ENCODE measurements around a stretch of chr12.

DNA sequence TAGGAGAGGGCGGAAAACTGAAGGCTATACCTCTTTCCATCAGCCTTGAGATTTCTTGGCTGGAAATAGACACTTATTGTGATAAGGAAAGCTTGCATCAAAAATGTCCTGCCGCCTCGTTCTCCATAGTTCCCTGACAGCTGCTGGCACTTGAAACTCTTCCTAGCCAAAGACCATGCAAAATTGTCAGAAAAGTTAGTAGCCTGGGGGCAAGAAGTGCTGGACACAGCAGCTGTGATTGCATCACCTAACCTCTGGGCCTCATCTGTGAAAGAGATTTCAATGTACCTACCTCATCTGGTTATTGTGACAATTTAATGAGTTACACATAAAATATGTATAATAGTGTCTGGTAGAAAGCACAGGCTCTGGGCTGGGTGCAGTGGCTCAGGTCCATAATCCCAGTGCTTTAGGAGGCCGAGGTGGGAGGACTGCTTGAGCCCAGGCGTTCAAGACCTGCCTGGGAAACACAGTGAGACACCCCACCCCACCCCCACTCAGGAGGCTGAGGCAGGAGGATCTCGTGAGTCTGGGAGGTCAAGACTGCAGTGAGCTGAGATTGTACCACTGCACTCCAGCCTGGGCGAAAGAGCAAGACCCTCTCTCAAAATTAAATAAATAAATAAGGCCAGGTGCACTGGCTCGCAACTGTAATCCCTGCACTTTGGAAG is 9.8 kb upstream of the UBC start:
- PRO-cap = no peak
- RAMPAGE, long total RNA, 4 experiments = no peak in any of the 4 experiments

GRCh38 chr12:125101082-125101511 is 35.9 kb downstream of the AACS start:
- PRO-cap = no peak
- RAMPAGE, long total RNA, 4 experiments = no peak in any of the 4 experiments

- PRO-cap = no peak
- RAMPAGE, long total RNA, 4 experiments = no peak in any of the 4 experiments
These were observed 57.4 kb upstream of the TMEM132B start for GRCh38 chr12:125128417-125129503.

DNA sequence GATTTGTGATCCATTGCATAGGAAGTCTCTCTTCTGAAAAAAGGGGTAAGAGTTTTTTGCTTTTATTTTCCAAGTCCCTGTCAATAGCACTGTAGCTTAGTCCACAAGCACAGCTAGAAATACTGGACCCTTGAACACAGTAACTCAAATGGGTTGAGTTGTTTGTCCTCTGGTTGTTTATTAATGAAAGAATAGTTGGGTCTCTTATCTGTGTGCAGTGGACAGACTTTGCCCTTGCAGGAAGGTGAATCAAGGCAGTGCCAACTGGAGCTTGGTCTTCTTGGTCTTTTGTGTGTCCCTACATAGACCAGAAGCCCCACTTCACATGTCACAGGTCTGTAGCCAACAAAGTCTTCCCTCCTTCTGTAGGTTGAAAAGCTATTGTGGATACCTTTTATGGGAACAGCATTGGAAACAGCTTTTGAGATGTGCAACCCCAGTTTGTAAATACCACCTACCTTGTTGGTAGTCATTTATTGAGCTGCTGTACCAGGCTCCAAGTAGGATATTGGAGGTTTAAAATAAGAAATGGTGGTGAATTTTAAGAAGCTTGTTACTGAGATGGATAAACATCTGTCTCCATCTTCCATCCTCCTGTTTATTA is 201.1 kb downstream of the TMEM132B start:
- PRO-cap = no peak
- RAMPAGE, long total RNA, 4 experiments = no peak in any of the 4 experiments

DNA sequence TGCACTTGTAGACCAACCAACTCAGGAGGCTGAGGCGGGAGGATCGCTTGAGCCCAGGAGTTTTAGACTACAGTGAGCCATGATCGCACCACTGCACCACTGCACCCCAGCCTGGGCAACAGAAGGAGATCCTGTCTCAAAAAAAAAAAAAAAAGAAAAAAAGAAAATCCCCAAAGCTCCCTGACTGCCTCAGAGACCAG is 503.2 kb downstream of the TMEM132B start:
- PRO-cap = no peak
- RAMPAGE, long total RNA, 4 experiments = no peak in any of the 4 experiments

GRCh38 chr12:125982619-125983045 is 796.4 kb downstream of the TMEM132B start:
- PRO-cap = no peak
- RAMPAGE, long total RNA, 4 experiments = no peak in any of the 4 experiments

GRCh38 chr12:126876525-126876783 is 1390.5 kb upstream of the TMEM132C start:
- PRO-cap = no peak
- RAMPAGE, long total RNA, 4 experiments = no peak in any of the 4 experiments

GRCh38 chr12:127162812-127163012 is 1104.3 kb upstream of the TMEM132C start:
- PRO-cap = no peak
- RAMPAGE, long total RNA, 4 experiments = no peak in any of the 4 experiments

GRCh38 chr12:127640120-127640517 is 626.9 kb upstream of the TMEM132C start:
- PRO-cap = unidirectional peak, minus-strand start at chr12:127640306
- RAMPAGE, long total RNA, 4 experiments = no peak in any of the 4 experiments

GRCh38 chr12:127708089-127708378 is 558.9 kb upstream of the TMEM132C start:
- PRO-cap = no peak
- RAMPAGE, long total RNA, 4 experiments = no peak in any of the 4 experiments

- PRO-cap = no peak
- RAMPAGE, long total RNA, 4 experiments = no peak in any of the 4 experiments
These were observed 442.2 kb upstream of the TMEM132C start for GRCh38 chr12:127824761-127825108.

- PRO-cap = no peak
- RAMPAGE, long total RNA, 4 experiments = no peak in any of the 4 experiments
These were observed 155.8 kb upstream of the TMEM132C start for GRCh38 chr12:128111271-128111553.

GRCh38 chr12:128791787-128792431 is 31.8 kb downstream of the SLC15A4 start:
- PRO-cap = no peak
- RAMPAGE, long total RNA, 4 experiments = no peak in any of the 4 experiments

DNA sequence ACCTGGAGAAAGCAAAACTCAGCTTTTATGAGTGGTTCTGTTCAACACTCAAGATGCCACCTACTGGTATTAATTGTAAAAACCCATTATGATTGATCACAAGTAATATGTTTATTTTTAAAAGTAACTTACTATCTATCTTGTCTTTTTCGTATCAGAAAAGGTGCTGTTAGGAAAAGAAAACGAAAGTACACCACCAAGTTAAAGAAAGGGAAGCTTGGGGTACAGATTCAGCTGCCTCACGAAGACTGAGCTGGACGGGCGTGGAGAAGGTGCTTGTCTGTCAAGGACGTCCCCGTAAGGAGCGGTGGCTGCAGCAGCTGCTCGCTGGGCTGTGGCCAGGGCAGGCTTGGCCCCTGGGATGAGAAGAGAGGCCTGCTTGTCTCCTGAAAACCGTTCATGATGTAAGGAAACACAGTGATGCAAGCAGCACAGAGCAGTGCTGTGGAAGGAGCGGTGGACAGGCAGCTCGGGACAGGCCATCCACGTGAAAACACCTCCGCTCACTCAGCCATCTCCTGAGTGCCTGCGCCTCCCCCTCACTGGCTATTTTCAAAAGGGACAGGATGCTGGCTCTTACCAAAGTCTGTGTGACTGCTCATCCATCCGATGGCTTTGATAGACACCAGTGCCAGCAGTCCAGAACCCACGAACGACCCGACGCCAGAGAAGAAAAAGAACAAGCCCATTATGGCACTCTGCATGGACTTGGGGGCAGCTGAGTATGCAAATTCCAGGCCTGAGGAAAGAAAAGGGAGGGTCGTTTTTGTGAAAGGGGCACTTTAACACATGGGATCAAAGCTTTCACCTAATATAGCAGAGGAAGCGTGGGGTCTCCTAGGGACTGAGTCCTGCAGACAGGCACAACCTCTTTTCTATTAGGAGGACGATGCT is 24.8 kb downstream of the SLC15A4 start:
- PRO-cap = no peak
- RAMPAGE, long total RNA, 4 experiments = no peak in any of the 4 experiments

DNA sequence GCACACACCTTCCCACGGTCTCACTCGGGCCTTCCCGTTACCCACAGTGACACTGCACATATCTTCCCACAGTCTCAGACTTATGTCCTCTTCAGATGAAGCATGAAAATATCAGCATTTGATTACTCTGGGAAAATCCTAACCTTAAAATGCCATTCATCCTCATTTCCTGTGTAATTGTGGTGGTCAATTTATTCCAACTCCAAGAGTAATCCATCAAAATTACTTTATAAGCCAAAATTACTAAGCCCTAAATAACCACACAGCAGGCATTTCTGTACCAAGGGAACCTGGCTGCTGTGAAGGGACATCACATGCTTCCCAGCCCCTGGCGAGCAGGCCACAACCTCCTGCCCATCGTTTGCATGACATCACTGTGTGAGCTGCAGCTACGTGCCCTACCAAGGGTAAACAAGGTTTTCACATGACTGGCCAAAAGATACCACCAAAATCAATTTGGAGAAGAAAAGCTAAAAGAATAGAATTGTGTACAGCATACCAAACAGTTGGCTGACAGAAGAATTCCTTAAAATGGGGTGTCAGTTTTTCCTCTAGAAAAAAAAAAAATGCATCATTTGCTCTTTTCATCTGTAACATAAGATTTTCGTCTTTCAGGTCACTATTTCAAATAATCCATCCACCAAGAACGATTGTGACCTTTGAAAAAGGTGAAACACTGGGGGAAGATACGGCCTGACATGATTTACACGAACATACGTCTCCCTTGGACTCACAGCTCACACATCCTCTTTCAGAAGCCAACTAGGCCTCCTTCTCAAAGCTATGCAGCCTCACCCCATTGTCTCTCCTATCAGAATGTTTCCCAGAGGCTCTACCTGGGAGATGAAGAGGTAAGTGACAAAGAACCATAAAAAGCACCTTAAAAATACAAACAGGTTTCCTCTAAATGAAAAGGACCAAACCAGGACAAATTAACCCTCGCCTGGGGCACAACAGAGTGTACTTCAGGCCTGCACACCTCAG is 5.9 kb downstream of the SLC15A4 start:
- PRO-cap = unidirectional peak, minus-strand start at position 292 of the sequence
- RAMPAGE, long total RNA, 4 experiments = no peak in any of the 4 experiments

DNA sequence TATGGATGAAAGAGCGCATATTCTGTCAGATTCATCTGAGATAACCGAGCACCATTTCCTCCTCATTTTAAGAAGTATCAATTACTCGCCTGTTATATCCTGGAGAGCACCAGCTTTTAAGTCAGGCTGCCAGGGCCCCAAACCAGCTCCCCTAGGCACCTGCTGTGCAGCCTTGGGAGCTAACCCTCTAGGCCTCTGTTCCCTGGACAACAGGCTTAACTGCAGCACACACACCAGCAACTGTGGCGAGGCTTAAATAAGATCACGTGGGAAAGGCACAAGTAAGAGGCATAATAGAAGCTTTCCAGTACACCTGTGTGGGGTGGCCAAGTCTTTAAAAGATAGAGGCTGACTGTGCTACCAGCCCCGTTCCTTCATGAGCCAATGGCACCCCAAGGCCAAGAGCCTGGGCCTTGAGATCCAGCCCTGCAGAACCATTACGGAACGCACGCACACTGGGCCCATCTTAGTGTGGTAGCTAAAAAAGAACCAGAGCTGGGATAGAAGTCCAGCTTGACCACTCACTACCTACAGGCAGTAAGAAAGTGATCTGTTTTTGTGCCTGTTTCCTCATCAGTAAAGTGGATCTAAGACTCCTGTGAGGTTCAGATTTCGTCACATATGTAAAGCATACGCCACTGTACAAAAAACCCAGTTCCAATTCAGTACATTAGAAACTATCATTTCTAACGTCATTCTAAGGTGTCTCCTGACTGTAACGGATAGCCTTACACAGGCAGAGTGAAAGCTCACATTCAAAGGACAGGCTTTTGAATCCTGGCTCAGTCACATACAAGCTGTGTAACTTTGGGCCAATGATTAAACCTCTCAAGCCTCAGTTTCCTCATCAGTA is 3.8 kb downstream of the SLC15A4 start:
- PRO-cap = no peak
- RAMPAGE, long total RNA, 4 experiments = no peak in any of the 4 experiments

DNA sequence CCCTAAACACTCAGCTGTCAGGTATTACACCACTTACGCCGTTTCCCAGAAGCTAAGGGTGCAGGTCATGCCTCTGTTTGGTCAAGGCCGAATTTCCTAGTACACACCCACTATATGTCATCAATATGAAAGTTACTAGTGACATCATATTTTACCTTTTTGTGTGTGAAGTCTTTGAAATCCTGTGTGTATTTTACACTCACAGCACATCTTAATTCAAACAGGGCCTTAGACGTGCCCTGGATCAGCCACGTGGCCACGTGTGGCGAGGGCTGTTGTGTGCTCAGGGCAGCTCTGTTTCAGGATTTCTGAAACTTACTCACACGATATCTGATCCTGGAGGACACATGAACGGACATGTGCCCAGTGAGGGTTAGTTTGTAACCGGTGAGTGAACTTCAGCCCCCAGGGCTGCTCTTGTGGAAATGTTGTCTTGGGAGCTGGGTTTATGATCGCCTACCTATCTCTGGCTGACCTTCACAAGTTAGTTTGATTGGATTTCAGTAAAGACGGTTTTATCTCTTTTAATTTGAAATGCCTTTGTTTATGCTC is 51.9 kb downstream of the GLT1D1 start:
- PRO-cap = no peak
- RAMPAGE, long total RNA, 4 experiments = no peak in any of the 4 experiments

DNA sequence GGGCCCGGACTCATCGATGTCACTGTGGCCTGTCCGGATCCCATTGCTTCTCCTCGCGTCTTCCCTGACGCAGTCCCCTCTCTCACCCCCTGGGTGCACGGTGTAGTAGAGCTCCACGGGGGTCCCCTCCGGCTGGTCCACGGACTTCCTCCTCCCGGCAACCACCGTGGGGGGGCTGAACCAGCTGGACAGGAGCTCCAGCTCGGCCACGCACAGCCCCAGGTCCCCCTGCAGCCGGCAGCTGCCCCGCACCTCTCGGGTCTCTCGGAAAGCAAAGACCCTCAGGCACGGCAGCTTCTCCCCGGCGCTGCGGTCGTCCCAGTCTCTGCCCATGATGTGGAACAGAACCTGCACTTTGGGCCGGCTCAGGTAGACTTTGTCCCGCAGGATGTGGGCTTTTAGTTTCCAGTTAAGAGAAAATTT is 203.8 kb downstream of the TMEM132D start:
- PRO-cap = no peak
- RAMPAGE, long total RNA, 4 experiments = no peak in any of the 4 experiments

GRCh38 chr12:129780116-129780380 is 123.8 kb downstream of the TMEM132D start:
- PRO-cap = no peak
- RAMPAGE, long total RNA, 4 experiments = no peak in any of the 4 experiments

DNA sequence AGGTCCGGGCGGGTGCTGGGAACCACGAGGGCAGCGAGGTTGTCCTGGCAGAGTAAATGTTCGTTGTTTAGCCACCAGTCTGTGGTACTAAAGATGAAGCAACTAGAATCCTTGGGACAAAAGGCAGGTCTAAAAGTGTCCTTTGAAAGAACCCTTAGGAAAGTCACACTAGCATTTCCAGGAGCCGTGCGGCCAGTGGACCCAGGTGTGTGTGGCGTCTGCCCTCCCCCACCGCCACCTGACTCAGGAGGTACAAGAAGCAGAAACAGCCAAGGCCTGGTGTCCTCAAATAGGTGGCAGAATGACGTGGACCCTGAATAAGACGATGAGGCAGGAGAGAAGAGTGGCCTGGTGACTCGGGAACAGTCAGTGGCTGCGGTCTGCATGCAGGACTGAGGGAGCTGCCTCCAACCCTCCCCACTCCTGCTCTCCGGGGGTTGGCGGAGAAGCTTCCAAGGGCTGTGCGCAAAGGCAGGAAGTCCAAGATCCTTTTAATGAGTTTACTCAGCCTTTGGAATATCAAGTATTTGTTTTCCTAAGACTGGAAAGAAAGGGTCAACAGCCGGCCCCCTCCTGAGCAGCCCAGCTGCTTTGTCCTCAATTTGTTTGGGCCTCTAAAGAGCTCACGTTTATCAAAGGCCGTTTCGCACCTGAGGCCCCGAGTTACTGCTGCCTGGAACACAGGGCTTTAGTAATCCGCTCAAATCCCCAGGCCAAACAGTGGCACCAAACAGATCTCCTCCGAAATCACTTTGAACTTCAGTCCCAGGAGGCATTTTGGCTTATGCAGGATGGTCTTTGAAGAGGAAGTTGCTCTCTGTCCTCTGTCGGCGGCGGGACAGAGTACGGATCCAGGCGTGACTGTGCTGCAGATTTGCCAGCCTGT is 117.4 kb upstream of the FZD10 start:
- PRO-cap = no peak
- RAMPAGE, long total RNA, 4 experiments = no peak in any of the 4 experiments